ENCODE results near the genes KRT12, KRT20, KRT40, KRTAP3-1, KRTAP2-1, KRTAP17-1, KRT38 and FKBP10.

- RRBS = no CpG with 5 or more reads among the region's 3 CpGs
Observed at GRCh38 chr17:40820952-40821299, 1.5 kb downstream of the KRT10 start.

DNA sequence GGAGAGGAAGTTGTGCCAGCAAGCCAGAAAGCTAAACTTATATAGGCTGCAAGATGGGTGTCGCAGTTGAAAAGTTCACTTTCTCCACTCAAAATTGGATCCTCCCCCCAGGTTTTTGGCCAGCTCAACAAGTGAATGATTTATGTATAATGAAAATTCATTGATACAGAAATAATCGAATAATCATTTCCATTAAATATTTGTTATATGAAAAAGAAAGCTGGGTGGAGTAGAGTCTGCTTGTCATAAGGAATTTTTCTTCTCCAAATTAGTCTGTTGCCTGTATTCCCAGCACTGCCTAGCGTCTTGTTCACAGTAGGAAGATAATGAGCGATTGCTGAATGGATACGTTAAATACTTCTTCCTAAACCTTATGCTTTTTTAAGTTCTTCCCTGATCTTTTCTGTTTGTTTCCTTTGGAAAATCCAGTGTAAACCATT is at the start of gene KRT12:
Gene KRT12 (minus strand): TSS at position 13 of the 440 bp plus-strand sequence.
- RRBS = no CpG with 5 or more reads among the region's 5 CpGs

DNA sequence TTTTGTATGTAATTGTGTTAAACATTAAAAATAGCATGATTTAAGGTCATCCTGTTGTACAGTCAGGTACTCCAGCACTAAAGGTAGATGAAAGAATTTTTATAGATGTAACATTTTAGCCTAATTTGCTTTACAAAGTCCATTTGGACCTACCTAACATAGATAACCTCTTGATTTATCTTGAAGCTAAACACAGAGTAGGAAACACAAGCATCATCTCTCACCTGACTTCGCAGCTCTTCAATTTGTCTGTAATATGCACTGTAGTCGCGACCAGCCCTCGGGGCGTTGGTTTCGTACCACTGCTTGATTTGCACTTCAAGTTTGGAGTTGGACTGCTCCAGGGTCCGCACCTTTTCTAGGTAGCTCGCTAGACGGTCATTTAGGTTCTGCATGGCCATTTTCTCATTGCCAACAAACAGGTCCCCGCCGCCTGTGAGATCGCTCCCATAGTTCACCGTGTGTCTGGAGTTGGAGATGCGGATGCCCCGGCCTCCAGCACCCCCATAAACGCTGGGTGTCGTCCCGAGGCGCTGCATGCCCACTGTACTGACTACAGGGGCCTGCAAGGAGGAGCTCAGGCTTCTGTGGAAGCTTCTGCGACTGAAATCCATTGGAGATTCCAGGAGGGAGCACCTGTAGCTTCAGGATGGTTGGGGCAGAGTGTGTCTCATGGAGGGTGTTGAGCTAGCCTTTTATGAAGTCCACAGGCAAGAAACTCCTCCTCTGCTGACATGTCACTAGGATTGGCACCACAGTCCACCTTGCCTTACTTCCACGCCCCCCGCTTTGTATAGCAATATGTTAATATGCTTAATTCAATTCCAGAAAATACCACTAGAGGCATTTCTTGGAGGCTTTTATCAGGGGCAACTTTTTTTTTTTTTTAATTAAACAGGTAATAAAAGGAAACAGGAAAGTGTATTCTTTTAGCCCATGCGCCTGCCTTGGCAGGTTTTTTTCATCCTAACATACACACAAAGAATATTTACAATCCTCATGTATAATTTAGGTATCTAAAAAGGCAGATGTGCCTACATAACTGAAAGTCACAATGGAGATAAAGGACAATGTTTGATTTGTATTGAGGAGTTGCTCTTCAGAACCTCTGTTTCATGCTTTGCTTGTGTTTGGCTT is at the start of gene KRT20:
Gene KRT20 (minus strand): TSS at position 671 of the 1,137 bp plus-strand sequence.
- RRBS = no CpG with 5 or more reads among the region's 23 CpGs

GRCh38 chr17:40885909-40886534 is 980 bp upstream of the KRT20 start:
- RRBS = no CpG with 5 or more reads among the region's 3 CpGs

- RRBS = no CpG with 5 or more reads among the region's 7 CpGs
Observed at GRCh38 chr17:40910315-40910968, 25.4 kb upstream of the KRT20 start.

- RRBS = no CpG with 5 or more reads among the region's 3 CpGs
Observed at GRCh38 chr17:40945576-40945787, 8.0 kb upstream of the KRT23 start.

GRCh38 chr17:40984074-40984407 is at the start of gene KRT40:
TSS of gene KRT40 (minus strand) at chr17:40984326.
- RRBS = no CpG with 5 or more reads among the region's 8 CpGs

DNA sequence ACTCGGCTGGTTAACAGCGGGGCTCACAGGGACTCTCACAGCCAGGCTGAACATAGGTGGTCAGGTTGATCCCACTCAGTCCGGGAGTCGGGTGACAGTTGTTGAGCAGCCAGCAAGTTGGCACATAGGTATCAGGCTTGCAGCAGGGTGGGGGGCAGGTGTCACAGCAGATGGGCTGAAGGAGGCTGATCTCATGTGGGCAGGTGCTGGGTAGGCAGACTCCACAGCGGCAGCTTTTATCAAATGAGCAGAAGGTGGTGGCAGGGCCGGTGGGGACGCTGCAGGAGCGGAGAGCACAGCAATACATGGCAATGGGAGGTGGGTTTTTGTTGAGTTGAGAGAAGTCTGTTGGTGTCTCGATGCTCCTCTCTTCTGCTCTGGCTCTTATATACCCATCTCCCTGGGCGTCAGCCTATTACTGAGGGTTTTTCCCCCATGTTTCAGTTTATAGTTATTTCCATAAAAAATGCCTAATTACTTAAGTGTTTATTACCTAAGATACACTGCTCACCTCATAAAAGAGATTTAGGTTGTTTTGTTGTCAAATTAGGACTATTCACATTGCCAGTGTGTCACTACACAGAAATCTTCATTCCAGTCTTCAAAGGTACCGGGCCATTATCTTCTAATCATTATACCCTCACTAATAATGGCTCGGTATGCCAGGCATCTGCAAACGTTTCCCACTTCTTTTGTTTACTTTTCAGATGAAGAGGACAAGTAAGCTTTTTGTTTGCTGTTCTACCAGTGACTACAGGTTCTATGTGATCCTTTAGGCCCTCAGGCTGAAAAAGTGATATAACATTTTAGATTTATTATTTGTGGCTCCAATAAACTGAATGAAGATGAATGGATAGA is at the start of gene KRTAP3-1:
Gene KRTAP3-1 (minus strand): TSS at position 361 of the 858 bp plus-strand sequence.
- RRBS = no CpG with 5 or more reads among the region's 13 CpGs

- RRBS = no CpG with 5 or more reads among the region's 7 CpGs
Observed at GRCh38 chr17:41047177-41047519, at the start of gene KRTAP2-1. TSS of gene KRTAP2-1 (minus strand) at chr17:41047316.

- RRBS = no CpG with 5 or more reads among the region's 11 CpGs
Observed at GRCh38 chr17:41120080-41120712, 2.0 kb upstream of the KRTAP4-11 start.

DNA sequence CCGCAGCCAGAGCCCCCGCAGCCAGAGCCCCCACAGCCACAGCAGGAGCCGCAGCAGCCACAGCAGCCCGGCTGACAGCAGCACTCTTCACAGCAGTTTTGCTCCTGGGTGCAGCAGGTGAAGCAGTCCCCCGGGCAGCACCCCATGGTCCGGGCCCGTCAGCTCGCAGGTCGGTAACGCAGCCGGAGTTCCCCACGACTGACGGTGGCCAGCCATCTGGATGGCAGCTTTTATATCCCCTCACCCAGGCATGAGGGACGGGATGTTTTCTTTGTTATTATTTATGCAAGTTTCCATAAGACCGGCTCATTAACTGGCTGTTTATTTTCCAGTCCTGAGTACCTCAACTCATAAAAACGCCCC is at the start of gene KRTAP17-1:
Gene KRTAP17-1 (minus strand): TSS at position 206 of the 363 bp plus-strand sequence.
- RRBS = 64% methylated on average over 3 of the region's 16 CpGs

DNA sequence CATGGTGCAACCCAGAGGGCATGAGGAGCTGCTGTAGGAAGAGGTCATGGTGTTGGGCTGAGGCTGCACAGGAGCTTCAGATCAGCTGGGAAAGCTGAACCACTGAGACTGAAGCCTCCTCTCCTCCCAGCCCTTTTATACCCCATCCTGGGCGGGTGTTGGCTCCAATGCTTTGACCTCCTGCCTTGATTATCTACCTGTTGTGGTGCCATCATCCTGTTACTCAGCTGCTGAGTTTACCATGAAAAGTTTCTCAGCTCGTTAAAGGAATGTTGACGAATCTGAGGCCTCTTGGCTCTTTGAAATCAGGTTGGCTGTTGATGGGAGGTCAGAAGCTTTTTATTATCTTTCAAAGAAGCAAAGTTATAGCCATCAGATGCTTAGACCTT is at the start of gene KRT38:
Gene KRT38 (minus strand): TSS at position 110 of the 389 bp plus-strand sequence.
- RRBS = no CpG with 5 or more reads among the region's 3 CpGs

DNA sequence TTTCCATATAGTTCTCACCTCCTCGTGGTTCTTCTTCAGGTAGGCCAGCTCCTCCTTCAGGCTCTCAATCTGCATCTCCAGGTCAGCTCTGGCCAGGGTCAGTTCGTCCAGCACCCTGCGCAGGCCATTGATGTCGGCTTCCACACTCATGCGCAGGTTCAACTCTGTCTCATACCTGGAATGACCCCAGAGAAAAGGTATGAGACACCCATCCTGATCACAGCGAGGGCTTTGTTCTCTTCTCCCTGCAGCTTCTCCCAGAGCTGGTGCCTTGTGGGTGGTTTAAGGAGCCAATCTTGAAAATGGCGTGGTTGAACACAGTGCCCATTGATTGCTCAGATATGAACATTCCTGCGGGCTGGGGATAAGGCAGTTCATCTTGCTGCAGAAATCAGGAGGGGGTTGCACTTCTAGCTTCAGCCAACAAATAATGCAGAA is 2.4 kb downstream of the KRT14 start:
- RRBS = no CpG with 5 or more reads among the region's 8 CpGs

- RRBS = no CpG with 5 or more reads among the region's 3 CpGs
Observed at GRCh38 chr17:41622678-41622877, 1.8 kb downstream of the KRT17 start.

DNA sequence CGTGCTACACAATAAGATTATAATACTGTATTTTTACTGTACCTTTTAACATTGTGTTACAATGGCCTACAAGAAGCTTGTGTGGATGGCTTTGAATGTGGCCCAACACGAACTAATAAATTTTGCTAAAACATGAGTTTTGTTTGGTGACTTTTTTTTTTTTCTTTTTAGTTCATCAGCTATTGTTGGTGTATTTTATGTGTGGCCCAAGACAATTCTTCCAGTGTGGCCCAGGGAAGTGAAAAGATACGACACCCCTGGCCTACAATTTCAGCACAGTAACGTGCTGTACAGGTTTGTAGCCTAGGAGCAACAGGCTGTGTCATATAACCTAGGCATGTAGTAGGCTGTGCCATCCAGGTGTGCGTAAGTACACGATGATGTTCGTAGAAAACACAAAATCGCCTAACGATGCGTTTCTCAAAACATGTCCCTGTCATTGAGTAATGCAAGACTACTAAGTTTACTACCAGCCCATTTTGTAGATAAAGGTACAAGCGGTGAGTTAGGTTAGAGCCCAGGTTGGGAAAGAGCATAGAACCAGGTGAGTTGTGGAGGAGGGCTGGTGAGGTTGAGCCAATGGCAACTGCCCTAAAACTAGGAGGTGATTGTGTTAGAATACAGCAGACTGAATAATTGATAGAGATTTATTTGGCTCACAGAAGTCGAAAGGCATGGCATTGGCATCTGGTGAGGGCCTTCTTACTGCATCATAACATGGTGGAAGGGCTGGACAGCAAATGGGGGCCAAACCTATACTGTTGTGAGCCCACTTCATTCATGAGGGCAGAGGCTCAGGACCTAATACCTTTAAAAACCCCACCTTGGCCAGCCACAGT is 4.1 kb downstream of the EIF1 start:
- RRBS = no CpG with 5 or more reads among the region's 12 CpGs

DNA sequence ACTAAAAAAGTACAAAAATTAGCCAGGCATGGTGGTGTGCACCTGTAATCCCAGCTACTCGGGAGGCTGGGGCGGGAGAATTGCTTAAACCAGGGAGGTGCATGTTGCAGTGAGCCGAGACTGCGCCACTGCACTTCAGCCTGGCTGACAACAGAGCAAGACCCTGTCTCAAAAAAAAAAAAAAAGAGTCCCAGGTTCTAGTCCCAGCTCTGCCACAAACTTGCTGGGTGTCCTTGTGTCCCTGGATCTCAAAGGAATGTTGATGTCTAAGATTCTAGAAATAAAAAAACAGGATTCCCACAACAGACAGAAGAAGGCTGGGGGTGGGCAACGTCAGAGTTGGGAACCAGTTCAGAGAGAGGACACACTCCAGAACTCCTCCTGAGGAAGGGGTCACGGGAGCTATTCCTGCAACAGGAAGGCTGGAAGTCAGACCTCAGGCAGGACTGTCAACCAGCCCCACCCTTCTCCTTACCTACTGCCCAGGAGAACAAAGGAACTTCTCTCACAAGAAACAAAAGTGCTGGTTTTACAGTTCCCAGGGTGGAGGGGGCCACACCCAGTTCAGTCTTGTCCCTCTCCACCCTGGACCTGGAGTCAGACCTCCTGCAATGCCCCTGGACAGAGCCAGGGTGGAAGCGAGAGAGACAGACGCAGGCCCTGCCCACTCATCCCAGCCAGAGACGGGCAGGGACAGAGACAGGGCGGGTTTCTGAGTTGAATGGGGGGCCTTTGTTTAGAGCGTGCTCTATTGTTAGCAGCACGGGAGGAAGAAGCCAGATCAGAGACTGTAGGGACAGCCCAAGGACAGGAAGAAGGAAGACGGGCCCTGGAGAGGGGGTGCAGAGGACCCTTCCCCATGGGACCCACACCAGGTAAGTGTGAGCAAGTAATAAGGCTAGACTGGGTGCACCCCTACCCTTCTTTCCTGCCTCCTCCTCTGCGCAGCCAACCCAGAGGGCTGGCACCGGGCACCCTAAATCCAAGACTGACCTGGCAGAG is 11.3 kb downstream of the JUP start:
- RRBS = 60% methylated on average over 1 of the region's 15 CpGs

DNA sequence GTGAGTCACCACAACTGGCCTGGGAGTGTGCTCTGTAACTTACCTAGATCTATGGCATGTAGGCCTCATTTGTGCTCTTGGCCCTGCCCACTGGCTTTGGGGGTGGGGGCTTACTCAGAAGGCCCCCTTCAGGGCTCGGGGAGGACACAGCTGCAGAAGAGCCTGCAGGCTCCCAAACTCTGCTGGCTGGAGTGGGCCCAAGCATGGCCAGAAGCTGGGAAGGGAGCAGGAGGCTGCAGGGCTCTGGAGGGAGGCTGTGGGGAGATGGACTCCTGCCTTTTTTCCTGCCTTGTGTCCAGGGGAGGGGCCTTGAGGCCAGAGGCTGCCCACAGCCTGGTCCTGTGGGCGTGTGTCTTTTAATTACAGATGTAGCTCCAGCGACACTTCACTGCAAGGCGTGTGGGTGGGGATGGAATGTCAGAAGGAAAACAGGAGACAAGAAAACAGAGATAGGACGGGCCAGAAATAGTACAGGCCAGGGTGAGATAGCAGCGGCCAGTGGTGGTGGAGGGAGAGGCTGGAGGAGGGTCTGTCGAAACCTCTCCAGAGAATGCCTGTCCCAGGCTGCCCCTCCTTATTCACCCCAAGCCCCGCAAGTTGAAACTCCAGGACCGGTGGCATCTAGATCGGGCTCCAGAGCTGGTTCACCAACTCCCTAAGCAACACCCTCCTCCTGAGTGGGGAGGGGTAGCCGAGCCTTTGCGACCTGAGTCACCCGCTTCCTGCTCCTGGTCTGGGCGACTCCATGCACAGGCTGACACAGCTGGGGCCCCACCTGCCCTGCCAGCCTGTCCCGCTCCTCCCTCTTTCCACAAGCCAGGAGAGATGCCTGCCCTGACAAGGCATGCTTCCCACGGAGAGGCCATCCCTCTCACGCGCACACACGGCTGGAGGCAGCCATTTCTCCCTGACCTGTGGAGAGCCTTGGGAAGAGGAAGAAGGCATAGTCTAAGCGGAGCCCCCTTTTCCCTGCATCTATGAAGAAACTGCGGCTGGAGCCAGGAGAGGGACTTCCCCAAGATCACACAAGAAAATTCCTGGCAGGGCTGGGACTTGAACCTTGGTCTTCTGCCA is 6.4 kb upstream of the JUP start:
- RRBS = no CpG with 5 or more reads among the region's 21 CpGs

DNA sequence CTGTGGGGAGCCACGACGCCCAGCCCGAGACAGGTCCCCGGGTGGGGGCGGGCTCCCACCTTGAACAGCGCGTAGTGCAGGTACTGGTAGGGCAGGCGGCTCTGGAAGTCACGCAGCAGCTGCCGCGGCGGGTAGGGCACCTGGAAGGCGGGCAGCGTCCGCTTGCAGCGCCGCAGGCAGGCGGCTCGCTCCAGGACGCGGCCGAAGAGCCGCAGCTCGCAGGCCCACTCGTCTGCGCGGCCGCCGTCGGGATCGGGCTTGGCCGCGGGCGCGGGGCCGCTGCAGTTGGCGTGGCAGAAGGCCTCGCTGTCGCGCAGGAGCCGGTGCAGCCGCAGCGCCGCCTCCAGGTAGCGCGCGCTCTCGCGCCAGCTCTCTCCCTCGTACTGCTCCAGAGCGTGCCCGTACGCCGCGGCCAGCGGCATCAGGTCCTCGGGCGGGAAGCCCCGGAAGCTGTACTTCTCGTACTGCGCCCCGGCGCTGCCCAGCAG is 310 bp downstream of the P3H4 start:
- RRBS = 3% methylated on average over 17 of the region's 63 CpGs

DNA sequence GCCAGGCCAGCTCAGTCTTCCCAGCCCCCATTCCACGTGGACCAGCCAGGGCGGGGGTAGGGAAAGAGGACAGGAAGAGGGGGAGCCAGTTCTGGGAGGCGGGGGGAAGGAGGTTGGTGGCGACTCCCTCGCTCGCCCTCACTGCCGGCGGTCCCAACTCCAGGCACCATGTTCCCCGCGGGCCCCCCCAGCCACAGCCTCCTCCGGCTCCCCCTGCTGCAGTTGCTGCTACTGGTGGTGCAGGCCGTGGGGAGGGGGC is at the start of gene FKBP10:
Gene FKBP10 (plus strand): TSS at position 138 of the 259 bp plus-strand sequence.
- RRBS = 8% methylated on average over 6 of the region's 12 CpGs

DNA sequence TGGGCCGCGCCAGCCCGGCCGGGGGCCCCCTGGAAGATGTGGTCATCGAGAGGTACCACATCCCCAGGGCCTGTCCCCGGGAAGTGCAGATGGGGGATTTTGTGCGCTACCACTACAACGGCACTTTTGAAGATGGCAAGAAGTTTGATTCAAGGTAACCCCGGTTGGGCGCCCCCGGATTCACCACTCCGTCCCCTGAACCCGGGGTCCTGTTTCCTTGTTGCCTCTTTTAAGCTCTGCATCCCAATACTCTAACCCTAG is 252 bp downstream of the FKBP10 start:
- RRBS = 29% methylated on average over 8 of the region's 13 CpGs